HCT116 (cell line): ENCODE data around the gene VASN.

DNA sequence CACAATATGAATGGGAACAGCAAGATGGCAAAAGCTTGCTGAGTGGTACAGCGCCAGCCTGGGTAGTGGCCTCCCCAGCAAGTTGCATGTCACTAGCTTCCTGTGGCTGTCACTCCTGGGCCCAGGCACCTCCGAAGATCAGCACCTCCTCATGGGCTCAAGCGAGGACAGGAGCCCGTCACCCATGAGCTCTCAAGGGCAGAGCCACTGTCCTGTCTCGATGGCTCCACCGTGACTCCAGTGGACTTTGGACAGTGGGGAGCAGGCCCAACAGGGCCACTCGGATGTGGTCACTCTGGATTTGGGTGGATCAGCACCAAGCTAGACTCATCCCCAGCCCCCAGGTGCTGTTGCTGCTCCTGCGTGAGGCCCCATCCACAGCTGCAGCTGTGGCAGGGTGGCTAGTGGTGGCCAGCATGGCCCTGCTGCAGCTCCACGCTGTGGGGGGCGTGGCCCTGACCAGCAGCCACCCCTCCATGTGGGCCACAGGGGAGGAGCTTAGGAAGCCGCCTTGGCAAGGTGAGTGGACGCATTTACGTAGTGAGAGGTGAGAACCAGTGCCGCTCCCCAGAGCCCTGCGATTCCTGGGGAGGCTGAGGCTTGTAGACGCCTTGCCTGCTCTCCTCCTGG is 13.7 kb upstream of the DNASE1 start:
- RRBS = no CpG with 5 or more reads among the region's 16 CpGs

DNA sequence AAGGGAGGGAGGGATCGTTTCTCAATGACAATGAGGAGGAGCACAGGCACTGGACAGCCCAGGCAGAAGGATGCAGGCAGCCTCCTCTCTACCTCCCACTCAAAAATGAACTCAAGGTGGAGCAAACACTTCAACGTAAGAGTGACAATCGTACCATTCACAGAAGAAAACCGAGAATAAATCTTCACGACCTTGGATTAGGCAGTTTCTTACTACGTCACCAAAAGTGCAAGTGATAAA is 80.7 kb upstream of the TRAP1 start:
- RRBS = no CpG with 5 or more reads among the region's 6 CpGs

- RRBS = no CpG with 5 or more reads among the region's 42 CpGs
Measured at GRCh38 chr16:3881108-3881582, 632 bp upstream of the CREBBP start.

DNA sequence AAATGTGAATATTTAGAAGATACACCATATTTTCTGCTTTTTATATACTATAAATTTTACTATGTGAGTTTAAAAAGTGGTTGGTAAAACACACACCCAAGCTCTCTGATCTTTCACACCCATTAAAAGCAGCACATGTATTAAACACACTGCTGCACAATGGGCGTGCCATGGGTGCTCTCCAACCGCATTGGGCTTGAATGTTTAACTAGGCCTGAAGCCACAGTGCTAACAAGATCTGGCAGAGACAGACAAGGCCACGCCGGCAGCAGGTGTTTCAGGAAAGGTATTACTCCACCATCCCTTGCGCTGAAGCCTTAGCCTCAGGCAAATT is 95.2 kb downstream of the ADCY9 start:
- RRBS = no CpG with 5 or more reads among the region's 5 CpGs

DNA sequence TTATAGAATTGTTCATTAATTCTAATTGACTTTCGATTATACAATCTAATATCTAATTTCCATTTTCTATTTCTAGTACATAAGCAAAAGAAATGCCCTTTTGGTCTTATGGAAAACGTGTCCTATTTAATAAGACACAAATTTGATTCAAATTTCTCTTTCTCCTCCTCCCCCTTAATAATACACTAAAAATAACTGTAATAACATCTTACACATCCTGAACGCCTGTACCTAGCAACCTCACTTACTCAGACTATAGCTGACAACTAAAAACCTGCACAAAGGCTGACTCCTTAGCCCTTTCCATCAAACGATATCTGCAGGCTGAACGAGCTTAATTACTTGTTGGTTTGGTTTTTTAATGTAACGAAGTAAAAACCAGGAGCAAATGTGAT is 23.8 kb downstream of the ADCY9 start:
- RRBS = no CpG with 5 or more reads among the region's 6 CpGs

DNA sequence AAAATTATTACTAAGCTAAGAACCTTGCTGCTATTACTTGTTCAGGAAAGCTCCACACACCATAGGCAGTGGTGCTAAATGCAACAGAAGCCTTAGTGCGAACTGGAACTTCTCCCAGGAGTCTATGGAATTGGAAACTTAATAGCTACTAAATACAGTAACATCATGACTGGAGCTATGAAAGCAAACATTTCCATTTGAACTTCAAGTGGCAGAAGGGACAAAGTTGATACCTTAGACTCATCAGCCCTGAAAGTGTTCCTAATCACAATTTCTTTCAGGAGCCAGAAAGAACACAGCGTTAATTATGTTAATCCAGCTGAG is 22.5 kb downstream of the ADCY9 start:
- RRBS = no CpG with 5 or more reads among the region's 2 CpGs

DNA sequence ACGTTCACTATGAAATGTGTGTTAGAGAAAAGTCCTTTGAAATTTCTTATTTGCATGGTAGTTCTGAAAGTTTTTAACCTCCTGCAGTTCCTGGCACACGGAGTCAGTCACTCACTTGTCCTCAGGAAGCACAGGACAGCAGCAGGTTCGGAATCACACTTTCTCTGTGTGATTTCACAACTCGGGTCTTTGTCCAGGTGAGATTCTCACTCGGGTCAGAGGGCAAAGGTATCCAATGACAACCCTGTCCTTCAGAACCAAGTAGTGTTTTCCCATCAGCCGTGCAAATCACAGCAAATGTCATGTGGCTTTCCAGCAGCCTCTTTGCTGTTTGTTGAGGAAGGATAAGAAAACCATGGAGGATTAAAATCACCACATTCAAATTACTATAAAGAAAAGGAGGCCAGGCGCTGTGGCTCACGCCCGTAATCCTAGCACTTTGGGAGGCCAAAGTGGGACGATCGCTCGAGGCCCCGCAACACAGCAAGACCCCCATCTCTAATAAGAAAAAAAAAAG is 22.1 kb downstream of the ADCY9 start:
- RRBS = no CpG with 5 or more reads among the region's 13 CpGs

DNA sequence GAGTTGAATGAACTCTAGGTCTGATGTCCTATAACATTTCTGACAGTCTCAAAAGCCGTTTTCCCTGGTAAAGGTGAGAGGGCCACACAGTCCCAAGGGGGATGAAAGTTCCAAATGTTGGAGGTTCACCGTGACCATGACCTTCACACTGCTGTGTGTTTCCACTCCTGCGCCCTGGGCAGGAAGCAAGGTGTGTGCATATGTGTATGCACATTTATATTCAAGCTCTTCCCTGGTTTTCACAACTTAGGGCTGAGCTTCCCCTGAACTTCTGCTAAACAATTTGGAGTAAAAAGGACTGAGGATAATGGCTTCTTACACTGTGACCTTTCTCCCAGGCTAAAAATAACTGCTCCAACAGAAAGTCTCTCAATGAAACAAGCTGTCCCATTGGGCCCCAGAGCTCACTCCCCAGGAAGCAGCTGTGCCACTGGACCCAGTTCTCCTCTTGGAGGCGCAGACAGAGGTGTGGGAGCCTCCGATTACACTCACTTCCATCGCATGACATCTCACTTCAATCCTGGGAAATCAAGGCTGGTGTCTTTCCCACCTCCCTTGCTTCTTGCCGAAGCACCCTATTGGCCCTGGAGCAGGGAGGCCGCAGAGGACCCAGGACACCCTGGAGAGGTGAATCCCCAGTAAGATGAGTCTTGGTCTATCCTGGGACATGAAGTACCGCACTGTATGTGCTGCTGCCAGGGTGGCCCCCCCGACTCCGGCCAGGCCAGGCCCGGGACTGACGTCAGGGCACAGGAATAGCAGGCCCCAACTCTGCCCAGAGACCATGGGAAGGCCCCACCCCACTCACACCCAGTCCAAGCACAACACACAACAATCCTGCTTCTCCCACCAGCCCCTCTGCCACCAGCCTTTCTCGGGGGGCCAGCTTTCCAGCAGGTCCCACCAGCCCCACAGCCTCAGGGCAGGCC is 29.7 kb downstream of the SRL start:
- RRBS = no CpG with 5 or more reads among the region's 14 CpGs

GRCh38 chr16:4319988-4320540 is 4.2 kb downstream of the GLIS2 start:
- RRBS = 82% methylated on average over 7 of the region's 25 CpGs

DNA sequence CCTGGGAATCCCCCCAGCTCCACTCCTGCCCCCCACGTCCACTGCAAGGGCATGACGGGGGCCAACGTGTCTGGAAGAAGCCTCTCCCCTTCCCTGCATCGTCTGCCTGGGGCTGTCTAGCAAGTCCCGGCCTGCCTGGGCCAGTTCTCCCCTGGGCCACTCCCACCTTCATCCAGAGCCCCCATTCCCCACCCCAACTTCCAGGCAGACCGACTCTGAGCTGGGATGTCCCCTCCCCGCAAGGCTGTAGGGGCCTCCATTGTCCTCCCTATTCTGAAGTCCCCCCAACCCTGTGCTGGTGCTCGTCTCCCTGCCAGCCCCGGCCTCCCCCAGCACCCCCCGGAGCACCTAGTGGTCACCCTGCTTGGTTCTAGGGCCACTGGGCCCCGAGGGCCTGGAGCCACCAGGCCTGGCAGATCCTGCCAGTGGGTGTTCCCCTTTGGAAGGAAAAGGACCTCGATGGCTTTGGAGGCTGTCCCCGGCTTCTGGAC is 4.7 kb downstream of the GLIS2 start:
- RRBS = no CpG with 5 or more reads among the region's 13 CpGs

GRCh38 chr16:4340380-4340648 is 10.8 kb downstream of the PAM16 start:
- RRBS = no CpG with 5 or more reads among the region's 9 CpGs

DNA sequence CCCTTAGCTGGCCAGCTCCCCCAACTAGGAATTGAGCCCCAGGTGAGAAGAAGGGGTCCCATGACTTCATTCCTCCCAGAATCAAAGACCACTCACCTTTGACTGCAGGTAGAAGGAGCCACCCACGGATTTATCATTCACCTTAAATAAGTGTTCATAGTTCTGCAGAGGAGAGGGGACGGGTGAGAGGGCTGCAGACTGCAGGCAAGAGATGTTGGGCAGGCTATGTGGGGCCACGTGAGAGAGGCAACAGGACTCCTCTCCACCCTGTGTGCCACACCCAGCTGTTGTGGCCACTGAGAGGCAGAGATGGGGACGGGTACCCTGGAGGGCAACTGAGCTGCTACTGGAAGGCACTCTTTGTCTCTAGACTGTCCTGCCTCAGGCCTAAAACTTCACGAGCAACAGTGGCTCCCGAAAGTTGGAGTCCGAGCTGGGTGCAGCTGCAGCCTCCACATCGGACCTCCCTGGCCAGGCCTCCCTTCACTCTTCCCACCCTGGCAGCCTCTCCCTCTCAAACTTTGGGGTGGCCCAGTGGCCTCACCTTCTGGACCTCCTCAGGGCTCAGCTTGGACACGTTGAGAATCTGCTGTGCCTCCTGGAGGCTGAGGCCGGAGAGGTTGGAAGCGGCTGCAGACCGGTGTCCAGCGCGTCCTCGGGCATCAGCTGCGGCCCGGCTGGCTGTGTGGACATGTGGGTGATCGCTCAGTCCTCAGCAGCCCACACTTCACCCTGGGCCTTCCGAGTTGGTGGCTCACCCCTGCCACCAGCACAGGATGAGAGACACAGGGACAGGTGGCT is 10.1 kb downstream of the PAM16 start:
- RRBS = 96% methylated on average over 6 of the region's 19 CpGs

DNA sequence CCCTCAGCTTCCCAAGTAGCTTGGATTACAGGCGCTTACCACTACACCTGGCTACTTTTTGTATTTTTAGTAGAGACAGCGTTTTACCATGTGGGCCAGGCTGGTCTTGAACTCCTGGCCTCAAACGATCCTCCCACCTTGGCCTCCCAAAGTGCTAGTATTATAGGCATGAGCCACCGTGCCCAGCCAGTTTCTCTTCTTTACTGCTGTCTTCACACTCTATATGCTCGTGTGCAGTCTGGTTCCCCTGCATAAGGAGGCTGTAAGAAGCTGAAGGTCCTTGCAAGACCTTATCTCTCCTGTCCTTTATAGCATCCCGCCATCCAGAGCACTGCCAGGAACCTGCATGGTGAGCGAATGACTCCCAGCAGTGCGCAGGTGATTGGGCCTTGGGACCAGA is 2.9 kb upstream of the PAM16 start:
- RRBS = no CpG with 5 or more reads among the region's 8 CpGs

GRCh38 chr16:4371392-4372464 is at the start of gene VASN:
VASN (plus strand) TSS chr16:4371848.
- RRBS = 2% methylated on average over 40 of the region's 89 CpGs

GRCh38 chr16:4372465-4372993 is 881 bp downstream of the VASN start:
- RRBS = no CpG with 5 or more reads among the region's 10 CpGs

GRCh38 chr16:4372994-4373580 is 1.4 kb downstream of the VASN start:
- RRBS = 62% methylated on average over 4 of the region's 9 CpGs

- RRBS = 73% methylated on average over 5 of the region's 35 CpGs
Measured at GRCh38 chr16:4376628-4377540, 5.2 kb downstream of the VASN start.

- RRBS = 84% methylated on average over 6 of the region's 20 CpGs
Measured at GRCh38 chr16:4386405-4387312, 15.0 kb downstream of the VASN start.

DNA sequence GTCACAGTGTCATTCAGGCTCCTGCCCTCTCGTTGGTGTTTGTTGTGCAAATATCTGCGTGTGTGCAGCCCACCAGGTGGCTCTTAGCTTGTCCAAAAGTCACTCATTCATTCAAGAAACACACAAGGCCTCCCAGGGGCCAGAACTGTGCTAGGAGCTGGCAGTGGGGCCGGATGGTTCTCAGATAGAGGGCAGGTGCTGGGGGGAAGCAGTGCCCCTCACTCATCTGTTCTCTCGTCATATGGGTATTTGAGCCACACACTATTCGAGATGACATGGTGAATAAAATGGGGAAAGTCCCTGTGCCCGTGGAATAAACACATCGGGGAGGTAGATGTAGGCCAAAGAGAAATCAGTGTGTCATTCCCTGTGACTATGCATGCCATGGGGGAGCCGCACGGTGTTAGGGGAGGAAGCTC is 18.1 kb downstream of the VASN start:
- RRBS = no CpG with 5 or more reads among the region's 9 CpGs

- RRBS = no CpG with 5 or more reads among the region's 18 CpGs
Measured at GRCh38 chr16:4410450-4411189, 5.8 kb downstream of the CORO7 start.